ENCODE data around the gene TTC26.

GRCh38 chr7:138125983-138126349 is 49.7 kb downstream of the AKR1D1 start:
- RAMPAGE, total RNA = no peak

DNA sequence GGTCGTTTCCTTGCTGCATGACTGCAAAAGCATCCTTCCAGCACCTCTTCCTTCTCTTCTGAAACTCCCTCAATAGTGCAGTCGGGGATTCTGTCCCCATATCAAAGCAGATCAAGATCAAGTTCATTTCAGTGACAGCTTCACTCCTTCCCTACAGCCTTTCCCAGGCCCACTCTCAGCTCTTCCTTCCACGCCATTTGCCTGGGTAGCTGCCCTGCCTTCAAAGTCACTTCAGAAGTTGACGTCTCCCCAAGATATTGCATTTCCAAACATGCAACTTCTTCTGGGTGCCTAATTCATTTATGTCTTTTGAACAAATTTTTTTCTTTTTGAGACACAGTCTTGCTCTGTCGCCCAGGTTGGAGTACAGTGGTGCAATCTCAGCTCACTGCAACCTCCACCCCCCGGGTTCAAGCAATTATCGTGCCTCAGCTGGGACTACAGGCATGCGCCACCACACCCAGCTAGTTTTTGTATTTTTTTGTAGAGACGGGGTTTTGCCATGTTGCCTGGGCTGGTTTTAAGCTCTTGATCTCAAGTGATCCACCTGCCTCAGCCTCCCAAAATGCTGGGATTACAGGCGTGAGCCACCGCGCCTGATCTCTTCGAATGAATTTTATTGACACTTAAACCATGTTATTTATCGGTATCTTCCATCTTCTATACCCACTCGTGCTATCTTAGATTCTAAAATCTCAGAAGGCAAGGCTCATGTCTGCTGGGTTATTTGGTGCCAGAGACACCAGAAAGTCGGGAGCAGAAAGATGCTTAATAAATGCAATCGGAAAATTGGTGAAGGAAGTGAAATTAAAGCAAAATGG is 36.1 kb upstream of the ATP6V0A4 start:
- RAMPAGE, total RNA = no peak

DNA sequence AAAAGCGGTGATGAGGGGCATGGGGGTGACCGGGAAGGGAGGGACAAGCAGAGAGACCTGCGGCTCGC is 1.2 kb downstream of the ZC3HAV1 start:
- RAMPAGE, total RNA = no peak

GRCh38 chr7:139133559-139134223 is at the start of gene TTC26:
Gene TTC26 (plus strand): TSS chr7:139133778.
- RAMPAGE, total RNA = start-site peak on the plus strand at chr7:139133750-139133790, 74 and 65 reads in 2 replicates

- RAMPAGE, total RNA = no peak
Observed at GRCh38 chr7:139261110-139261765, 30.2 kb downstream of the UBN2 start.

DNA sequence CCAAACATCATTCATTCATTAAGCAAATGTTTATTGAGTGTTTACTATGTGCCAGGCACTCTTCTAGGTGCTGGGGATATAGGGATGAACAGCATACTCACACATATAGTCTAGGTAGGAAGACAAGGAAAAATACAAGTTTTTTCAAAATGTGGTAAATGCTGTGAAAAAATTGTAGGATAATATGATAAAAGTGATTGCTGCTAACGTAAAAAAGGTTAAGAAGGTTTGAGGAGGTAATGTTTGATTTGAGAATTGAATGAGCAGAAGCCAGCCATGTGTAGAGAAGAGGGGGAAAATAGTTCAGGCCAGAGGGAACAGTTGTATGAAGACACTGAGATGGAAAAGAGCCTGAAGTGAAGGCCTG is 53.1 kb upstream of the FMC1 start:
- RAMPAGE, total RNA = no peak

- RAMPAGE, total RNA = no peak
Observed at GRCh38 chr7:139369595-139370078, 9.9 kb downstream of the LUC7L2 start.

DNA sequence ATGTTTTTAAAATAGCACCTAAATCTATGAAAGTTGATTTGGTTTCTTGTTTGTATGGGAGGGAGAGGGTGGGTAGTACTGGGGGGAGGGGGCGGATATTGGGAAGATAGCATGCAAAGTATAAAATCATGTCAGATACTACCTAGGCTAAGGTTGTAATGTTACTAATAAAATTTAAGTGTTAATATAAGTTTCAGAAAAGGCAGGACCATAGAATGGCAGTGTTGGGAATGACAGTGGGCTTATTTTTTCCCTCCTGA is 11.7 kb downstream of the LUC7L2 start:
- RAMPAGE, total RNA = no peak

GRCh38 chr7:139380083-139381363 is 20.8 kb downstream of the LUC7L2 start:
- RAMPAGE, total RNA = no peak

- RAMPAGE, total RNA = no peak
Observed at GRCh38 chr7:139467672-139468032, 15.8 kb downstream of the KLRG2 start.

DNA sequence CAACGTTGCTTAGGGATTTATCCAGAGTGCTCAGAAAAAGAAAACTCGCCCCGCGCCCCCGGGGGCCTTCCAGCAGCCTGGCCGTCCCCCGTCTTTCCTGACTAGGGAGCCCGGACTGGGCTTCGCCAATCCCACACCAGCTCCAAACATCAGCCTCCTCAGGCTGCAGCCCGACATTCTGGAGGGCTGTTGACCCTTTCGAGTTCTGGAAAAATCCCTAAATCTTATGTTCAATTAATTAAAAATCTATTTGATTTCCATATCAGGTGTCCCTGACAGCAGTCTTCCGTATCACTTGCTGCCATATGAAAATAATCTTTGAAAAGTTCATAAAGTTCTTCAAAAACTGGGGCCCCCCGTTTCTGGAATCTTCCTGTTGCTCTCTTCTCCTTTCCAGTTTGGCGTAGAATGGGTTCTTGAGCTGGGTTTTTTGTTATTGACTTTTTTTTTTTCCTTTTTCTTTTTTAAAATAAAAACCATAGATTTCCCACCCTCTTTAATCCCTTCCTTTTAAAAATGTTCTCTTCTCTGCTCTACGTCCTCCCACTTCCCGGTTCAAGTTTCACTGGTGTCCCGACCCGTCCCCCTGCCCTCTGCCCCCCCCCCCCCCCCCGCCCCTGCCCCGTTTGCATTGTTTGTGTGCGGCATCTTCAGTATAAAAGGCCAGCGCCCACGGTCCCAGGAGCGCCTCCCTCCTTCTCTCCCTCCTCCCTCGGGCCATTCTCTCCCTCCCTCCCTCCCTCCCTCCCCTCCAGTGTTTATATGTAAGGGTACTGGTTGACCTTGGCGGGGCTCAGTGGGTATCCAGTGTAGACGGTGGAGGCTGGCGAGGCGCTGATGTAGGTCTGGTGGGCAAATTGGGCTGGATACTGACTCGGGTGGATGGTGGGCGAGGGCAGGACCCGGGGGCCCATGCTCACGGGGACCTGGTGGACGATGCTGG is 49.0 kb downstream of the CLEC2L start:
- RAMPAGE, total RNA = no peak

DNA sequence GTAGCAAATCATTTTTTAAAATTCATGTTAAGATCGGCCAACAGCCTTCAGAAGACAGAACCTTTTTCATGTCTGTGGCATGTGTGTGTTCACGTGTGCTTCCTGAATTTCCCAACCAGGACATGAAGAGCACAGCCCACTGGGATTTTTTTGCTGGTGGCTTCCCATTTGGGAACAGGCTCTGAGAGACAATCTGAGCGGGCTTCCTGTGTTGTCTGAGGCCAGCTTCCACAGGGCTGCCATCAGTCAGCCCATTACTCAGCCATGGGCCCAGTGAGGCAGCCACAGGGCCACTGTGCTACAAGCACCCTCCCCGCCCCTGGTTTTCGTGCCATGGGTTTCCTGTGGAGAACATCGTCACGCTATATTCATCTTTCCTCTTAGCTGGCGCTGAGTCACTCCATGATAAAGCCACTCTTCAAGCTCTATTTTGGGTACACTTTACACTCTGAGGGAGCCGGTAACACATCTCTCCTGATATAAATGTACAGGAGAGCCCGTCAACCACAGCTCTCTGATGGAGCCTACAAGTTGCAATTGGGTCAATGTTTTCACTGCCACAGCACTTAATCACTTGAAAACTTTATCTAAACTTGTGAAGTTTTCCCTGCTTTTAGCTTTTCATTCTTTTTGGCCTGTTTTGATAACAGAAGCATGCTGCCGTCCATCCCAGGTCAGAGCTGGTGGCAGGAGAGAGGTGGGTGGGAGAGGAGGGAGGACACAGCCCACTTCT is 97.0 kb downstream of the HIPK2 start:
- RAMPAGE, total RNA = no peak

DNA sequence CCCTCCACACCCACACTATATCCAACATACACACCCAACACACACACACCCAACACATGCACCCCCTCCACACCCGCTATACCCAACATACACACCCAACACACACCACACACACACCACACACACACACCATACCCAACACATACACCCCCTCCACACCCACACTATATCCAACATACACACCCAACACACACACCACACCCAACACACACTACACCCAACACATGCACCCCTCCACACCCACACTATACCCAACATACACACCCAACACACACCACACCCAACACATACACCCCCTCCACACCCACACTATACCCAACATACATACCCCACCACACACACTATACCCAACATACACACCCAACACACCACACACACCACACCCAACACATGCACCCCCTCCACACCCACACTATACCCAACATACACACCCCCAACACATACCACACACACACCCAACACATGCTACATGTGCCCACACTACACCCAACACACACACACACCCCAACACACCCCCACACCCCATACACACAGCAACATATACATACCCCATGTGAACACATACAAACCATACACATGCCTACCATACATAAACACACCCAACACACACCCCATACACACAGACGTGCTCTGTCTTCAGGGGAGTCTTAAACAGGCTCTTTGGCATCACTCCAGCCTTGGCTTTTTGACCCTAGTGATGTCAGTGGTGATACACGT is 73.6 kb downstream of the HIPK2 start:
- RAMPAGE, total RNA = no peak

- RAMPAGE, total RNA = no peak
Observed at GRCh38 chr7:139714366-139715391, 63.1 kb downstream of the HIPK2 start.

GRCh38 chr7:139718413-139719397 is 59.1 kb downstream of the HIPK2 start:
- RAMPAGE, total RNA = no peak

DNA sequence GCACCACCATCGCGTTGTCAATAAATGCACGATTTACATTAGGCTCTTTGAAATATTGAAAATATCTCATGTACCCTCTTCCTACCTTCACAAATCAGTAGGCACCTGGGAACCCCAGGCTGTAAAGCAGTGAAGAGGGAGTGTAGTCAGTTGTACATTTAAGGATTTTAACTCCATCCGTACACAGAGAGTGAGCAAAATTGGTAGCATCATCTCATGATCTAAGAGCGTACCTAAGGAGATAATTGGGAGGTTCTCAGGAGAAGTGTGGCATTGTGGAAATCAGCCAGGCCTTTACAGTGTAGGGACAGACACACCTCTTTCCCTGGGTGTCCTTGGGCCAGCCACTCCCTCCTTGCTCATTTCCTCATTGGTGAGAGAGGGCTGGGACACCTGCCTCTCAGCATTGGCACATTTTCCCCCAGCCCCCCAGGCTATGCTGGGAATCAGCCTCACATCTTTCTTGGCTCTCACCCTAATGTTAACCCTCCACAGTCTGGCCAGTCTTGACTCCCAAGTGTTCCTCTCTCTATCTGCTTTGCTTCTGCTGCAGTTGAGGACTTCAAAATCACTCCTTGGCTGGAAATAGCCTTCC is 15.6 kb downstream of the TBXAS1 start:
- RAMPAGE, total RNA = no peak

GRCh38 chr7:139875656-139876288 is 46.7 kb downstream of the TBXAS1 start:
- RAMPAGE, total RNA = no peak

DNA sequence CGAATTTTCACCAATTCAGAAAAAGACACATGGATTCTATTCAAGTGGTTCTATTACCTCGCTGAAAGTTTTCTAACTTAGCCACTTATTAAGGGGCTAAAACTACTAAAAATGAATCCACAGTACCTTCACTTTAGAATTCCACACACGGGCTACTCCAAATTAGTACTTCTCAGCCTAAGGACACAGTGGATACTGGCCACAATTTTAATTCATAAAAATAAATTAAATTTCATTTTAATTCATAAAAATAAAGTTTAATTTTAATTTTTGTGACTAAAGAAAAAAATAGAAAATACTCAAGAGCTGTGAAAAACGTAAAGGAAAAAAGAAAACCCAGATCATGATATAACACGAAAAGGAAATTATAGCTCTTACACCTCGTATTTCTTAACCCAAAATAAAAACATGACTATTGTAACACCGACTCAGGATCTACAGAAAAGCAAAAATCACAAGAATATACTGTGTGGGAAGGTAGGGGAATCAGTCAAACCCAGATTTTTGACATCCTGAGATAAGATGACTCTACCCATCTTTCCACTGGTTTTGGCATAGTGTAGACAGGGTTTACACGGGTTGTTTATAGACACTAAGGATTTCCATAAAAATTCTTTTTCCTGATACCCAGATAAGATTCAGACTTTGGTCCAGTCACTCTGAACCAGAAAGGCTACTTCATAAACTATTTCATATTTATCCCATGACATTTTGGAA is 26.0 kb upstream of the PARP12 start:
- RAMPAGE, total RNA = no peak

GRCh38 chr7:140175178-140175916 is 1.4 kb downstream of the KDM7A start:
- RAMPAGE, total RNA = no peak

- RAMPAGE, total RNA = no peak
Observed at GRCh38 chr7:140241785-140242261, 65.0 kb upstream of the KDM7A start.

All from foreskin keratinocyte (primary cell).